Cardiac atrium fibroblast (primary cell): ENCODE measurements around a stretch of chr4.

- RAMPAGE, long total RNA: no peak
Observed at GRCh38 chr4:122687521-122688175, 44.9 kb upstream of the BBS12 start.

GRCh38 chr4:122917508-122918308 is 4.7 kb downstream of the NUDT6 start:
- RAMPAGE, long total RNA: no peak

DNA sequence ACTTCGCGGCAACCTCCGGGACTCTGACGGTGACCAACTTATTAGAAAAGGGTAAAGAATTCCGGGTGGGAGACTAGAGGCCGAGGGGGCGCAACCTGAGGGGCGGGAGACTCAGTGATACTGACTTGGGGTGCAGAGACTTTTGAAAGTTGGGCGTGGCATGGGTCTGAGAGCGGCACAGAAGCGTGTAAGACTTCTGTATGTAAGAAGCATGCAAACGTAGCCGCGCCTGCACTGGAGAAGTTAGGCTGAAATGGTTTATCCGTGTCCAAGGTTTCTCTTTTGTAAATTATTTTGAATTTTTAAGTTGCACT is 334 bp downstream of the SPATA5 start:
- RAMPAGE, long total RNA: no peak

GRCh38 chr4:123505422-123506308 is 109.1 kb downstream of the SPRY1 start:
- RAMPAGE, long total RNA: no peak

- RAMPAGE, long total RNA: no peak
Observed at GRCh38 chr4:123547201-123547980, 150.8 kb downstream of the SPRY1 start.

GRCh38 chr4:123659414-123659783 is 262.8 kb downstream of the SPRY1 start:
- RAMPAGE, long total RNA: no peak

DNA sequence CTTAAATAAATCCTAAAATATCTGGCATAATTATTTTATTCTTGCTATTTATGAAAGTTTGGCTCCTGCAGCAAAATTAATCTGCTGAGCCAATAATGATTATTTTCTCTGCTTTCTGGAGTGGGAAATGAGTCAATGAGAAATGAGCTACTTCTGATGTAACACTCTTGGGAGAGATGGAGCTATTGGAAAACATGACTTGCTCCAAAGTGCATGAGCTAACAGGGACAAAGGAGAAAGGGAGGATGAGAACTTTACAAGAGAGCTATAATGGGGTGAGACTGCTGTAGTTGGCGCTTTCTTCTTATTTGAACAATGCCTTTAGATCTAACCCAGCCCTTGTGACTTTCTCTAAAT is 615.1 kb downstream of the ANKRD50 start:
- RAMPAGE, long total RNA: no peak

DNA sequence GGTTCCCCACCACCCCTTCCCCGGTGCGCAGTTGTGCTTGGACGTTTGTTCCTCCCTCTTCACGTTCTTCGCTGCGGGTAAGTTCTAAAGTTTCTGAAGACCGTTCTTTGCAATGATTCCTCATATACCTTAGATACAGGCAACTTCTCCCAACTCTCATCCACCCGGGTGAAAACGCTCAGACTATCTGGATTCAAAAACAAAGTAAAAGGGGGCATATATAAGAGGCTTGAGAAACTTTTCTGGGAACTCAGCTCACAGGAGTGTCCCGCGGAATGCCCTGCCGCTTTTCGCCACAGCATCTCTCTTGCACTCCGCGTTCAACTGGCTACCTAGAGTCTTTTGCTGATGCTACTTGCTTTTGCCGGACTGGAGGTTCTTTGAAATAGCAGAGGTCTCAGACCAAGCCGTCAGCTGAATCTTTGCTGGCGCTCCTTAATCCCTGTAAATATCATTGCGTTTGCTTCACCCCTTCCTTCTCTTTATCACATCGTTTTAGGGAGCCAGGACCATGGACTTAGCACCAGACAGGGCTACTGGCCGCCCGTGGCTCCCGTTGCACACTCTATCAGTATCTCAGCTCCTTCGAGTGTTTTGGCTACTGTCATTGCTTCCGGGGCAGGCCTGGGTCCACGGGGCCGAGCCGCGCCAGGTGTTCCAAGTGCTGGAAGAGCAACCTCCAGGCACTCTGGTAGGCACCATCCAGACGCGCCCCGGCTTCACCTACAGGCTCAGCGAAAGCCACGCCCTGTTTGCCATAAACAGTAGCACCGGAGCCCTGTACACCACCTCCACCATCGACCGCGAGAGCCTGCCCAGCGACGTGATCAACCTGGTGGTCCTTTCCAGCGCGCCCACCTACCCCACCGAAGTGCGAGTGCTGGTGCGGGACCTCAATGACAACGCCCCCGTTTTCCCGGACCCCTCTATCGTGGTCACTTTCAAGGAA is 1.4 kb downstream of the FAT4 start:
- RAMPAGE, long total RNA: no peak

DNA sequence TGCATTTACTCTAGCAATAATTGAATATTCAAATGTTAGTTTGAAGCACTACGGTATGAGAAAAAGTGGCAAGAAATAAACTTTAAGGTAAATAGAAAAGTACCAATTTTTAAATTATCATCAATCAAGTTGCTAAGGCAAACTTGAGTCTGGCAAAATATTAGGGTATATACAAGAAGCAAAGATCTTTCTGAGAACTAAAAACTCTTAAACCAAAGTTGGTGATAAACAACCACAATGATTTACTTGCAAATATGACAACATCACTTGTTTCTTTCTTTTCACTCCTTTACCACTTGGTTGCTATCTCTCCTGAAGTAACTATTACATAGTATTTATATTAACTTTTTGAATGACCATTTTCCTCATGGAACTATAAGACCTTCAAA is 731.5 kb upstream of the INTU start:
- RAMPAGE, long total RNA: no peak

- RAMPAGE, long total RNA: no peak
Observed at GRCh38 chr4:128269736-128270320, 17.8 kb downstream of the PGRMC2 start.

GRCh38 chr4:128811583-128811986 is 2.1 kb downstream of the JADE1 start:
- RAMPAGE, long total RNA: no peak

DNA sequence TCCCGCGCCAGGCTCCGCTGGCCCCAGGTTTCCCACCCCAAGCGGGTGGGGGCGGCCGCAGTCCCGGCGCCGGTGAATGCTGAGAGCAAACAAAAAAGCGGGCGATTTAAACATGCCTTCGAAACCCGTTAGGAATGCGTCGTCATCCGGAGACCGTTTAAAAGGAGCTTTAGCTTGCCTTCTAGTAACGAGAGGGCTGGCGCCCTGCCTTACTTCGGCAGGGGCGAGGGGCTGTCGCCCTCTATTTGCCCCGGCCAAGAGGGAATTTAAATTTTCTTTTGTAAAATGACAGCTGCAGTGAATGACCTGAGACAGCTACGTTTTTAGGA is 3.0 kb downstream of the JADE1 start:
- RAMPAGE, long total RNA: no peak

DNA sequence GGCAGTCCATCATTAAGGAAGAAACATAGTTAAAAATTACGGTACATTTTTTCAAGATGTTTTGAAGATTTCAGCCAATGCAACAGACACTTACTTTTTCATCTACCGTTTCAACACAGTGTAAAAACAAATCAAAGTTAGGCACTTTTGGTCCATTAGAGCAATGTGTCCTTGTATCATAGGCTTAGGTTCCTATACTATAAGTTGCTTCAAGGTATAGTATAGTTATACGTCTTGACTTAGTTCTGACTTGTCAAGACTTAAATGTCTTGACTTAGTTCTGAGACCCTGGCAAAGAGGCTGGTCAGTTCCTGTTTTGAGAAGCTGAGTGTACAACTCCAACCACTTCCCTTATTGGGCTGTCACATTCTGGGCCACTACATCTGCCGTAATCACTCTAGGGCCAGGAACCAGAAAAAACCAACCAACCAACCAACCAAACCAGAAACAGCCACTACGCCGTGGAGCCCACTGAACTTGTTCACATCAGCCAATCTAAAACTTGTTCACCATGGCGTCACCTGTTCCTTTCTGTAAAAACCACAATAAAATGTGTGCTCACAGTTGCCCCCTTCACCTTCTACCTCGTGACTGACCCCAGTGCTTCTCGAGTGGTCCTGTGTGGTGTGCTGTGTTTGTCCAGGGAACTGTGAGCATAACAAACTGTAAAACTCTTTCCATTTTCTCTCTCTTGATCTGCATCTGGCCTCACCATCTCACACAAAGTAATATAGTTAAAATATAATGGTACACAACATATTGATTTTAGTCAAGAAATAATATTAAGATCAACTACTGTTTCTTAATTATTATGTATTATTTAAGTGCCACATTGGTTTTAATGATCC is 107.3 kb downstream of the JADE1 start:
- RAMPAGE, long total RNA: no peak

GRCh38 chr4:129070643-129071898 is 22.3 kb downstream of the SCLT1 start:
- RAMPAGE, long total RNA: no peak

GRCh38 chr4:131975789-131976493 is 1173.2 kb upstream of the PCDH10 start:
- RAMPAGE, long total RNA: no peak

GRCh38 chr4:132123675-132124474 is 1025.2 kb upstream of the PCDH10 start:
- RAMPAGE, long total RNA: no peak

- RAMPAGE, long total RNA: no peak
Observed at GRCh38 chr4:136921329-136921753, 611.0 kb downstream of the PCDH18 start.

DNA sequence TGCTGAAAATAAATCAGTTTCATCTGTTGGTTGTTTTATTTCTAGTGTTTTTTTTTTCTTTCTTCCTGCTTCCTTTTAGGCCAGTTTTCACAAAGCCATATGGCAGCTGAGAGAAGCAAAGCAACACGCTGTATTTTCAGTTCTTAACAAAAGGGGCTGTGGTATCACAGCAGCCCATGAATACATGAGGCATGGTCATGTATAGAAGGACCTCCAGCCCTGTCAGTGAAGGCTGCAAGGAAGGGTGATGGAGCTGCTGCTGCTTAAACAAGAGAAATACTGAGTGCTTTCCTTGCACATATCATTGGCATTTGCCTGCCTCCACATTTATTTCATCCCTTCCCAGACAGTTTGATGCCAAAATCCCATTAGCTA is 172.5 kb downstream of the PCDH18 start:
- RAMPAGE, long total RNA: no peak

- RAMPAGE, long total RNA: no peak
Observed at GRCh38 chr4:137496209-137496456, 36.2 kb downstream of the PCDH18 start.

- RAMPAGE, long total RNA: no peak
Observed at GRCh38 chr4:138897628-138898295, 117.8 kb upstream of the NOCT start.